Metastatic Breast Carcinoma in the Brain (tissue), 10 donors: ENCODE measurements around the gene SALL3.

DNA sequence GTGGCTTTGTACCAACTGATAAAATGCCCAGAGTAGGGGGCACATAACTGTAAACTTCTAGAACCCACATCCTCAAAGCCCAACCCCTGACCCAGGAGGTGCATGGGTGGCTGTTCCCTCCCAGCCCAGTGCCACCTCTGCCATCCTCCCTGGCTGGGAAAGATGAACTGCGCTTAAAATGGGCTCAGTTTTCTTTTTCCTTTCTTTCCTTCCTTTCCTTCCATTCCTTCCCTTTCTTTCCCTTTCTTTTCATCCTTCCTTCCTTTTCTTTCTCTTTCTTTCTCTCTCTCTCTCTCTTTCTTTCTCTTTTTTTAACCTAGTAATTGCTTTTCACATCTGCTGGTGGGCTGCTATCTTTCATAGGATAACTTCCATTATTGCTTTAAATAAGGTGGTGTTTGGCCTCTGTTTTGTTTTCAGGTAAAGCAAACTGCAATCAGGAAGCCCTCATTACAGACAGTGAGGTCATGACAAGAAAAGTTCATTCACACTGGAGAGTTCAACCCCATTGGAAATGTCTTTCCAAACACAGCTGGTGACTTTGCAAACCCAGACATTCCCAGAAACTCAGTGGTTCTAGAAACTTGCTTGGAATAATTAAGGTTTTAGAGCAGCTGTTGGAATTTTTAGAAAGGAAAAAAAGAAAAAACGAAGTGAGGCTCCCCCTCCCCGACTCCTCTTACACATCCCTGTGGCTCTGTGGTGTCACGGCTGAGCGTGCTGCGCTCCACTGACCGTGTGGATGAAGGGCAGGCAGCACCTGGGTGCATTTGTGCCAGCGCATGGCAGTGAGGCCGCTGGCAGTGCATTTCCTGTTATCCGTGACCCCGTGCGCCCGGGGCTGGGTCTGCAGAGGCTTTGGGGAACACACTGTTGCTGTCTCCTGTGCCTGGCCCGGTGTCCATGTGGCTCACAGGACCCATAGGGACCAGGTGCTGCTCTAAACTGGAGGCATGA, 77.0 kb downstream of the MBP start:
- PRO-cap, 10 experiments = peak in 2 of 10 experiments; most common plus-strand start position 82 of the sequence (in 1)

DNA sequence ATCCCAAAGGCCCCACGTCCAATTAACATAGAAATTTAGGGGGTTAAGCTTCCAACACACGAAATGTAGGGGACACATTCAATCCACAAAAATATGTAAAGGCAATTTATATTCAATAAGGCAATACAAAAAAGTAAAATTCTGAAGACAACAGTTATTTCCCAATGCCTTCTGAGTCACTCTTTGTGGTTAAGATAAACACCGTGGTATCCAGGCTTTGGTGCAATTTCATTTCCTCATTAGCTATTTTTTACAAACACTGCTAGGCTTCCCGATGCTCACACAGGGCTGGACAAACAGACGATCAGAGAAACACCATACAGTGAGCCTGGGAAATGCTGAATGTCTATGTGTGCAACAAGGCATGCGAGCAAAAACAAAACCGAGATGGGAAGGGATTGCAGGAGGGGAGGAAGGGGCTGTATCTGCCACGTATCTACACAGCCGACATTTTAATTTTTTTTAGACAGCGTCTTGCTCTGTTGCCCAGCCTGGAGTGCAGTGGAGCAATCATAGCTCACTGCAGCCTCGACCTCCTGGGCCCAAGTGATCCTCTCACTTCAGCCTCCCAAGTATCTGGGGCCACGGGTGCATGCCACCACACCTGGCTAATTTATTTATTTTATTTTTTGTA, 67.1 kb downstream of the MBP start:
- PRO-cap, 10 experiments = peak in 4 of 10 experiments; most common plus-strand start position 295 of the sequence (in 4)

GRCh38 chr18:77069824-77070421, 62.7 kb downstream of the MBP start:
- PRO-cap, 10 experiments = no peak in any of the 10 experiments

GRCh38 chr18:77367339-77367872, 117.8 kb downstream of the GALR1 start:
- PRO-cap, 10 experiments = no peak in any of the 10 experiments

DNA sequence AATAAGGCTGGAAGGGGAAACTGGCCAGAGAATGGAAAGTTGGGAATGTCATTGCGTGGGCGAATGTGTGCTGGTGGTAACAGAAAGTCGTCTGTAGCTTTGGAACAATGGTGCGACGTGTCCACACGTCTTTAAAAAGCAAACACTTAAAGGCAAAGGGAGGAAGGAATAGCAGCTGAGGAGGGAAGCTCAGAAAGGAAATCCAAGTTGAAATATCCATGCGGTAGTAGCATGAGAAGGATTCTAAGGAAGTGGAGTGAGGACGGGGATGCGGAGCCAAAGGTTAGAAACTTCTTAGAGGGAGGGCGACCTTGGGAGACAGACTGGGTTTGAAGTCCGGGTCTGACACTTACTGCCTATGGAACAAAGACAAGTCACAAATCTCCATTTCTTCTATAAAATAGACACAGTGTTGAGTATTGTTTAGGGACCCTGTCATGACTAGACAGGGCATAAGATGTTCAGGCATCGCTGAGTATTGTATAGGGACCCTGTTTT, 469.3 kb upstream of the SALL3 start:
- PRO-cap, 10 experiments = no peak in any of the 10 experiments

- PRO-cap, 10 experiments = no peak in any of the 10 experiments
These were observed at the start of gene SALL3 for GRCh38 chr18:78979508-78980430. SALL3 (plus strand) TSS chr18:78979818.

- PRO-cap, 10 experiments = peak in 1 of 10 experiments; most common plus-strand start chr18:79047627 (in 1); most common minus-strand start chr18:79047518 (in 1)
These were observed 21.7 kb upstream of the ATP9B start for GRCh38 chr18:79047403-79047939.

GRCh38 chr18:79204870-79205252, 135.7 kb downstream of the ATP9B start:
- PRO-cap, 10 experiments = peak in 2 of 10 experiments; most common plus-strand start chr18:79205015 (in 2)

DNA sequence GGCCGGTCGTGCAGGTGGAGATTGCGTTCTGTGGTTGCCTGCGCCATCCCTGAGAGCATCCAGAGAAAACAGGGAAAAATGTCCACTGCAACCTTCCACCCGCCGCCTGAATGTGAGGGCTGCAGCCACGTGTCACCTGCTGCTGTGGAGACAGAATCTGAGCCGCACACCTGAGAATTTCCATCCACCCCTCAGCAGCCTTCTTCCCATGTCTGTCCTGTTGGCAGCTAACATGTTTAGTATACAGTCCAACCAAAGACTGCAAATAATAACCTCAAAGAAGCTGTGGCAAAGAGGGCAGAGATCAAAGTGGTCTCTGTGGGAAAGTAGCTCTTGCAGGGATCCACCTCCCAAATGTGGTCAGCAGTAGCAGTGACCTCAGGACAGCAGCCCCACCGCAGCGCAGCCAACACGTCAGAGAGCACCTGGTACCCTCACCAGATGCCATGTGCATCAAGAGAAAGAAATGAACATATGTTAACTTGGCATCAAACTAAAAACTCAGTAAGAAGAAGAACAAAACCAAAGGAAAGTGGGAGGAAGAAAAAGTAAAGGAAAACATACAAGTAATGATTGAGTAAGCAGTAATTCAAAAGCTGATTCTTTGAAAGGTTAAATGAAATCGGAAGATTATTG, 79.4 kb upstream of the NFATC1 start:
- PRO-cap, 10 experiments = no peak in any of the 10 experiments

- PRO-cap, 10 experiments = peak in 9 of 10 experiments; most common plus-strand start chr18:79394164 (in 6); most common minus-strand start chr18:79393899 (in 5)
These were observed 1.8 kb upstream of the NFATC1 start for GRCh38 chr18:79393585-79394581.

DNA sequence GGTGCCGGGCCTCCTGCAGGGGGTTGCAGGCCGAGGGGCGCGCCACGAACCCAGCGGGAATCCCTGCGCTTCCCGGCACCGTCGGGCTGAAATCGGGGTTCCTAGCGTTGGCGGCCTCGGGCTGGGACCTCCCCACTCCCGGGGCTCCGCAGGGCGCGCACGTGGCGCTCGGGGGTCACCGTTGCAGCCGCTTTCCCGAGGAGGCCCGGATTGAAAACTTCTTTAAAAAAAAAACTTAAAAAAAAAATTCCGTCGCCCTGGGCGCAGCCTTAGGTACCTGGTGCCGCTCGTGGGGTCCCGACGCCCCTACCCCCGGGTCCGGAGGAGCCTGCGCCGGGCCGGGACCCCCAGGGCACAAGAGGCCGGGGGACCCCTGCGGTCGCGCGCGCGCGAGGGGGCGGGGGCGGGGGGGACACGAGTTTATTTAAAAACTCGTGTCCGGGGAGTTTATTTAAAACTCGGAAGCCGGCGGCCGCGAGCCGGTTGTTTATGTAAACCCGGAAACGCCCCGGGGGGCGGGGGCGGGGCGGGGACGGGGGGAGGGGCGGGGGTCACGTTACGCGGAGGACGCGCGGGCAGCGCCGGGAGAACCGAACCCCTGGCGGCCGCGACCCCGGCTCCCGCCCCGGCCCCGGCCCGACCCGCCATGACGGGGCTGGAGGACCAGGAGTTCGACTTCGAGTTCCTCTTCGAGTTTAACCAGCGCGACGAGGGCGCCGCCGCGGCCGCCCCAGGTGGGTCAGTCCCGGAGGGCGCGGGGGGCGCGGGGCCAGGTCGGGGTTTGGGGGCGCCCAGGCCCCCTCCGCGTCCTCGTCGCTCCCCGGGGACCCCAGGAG, 4.2 kb downstream of the NFATC1 start:
- PRO-cap, 10 experiments = peak in 8 of 10 experiments; most common plus-strand start position 554 of the sequence (in 5); most common minus-strand start position 489 of the sequence (in 4)

GRCh38 chr18:79451057-79451920, 55.6 kb downstream of the NFATC1 start:
- PRO-cap, 10 experiments = no peak in any of the 10 experiments

DNA sequence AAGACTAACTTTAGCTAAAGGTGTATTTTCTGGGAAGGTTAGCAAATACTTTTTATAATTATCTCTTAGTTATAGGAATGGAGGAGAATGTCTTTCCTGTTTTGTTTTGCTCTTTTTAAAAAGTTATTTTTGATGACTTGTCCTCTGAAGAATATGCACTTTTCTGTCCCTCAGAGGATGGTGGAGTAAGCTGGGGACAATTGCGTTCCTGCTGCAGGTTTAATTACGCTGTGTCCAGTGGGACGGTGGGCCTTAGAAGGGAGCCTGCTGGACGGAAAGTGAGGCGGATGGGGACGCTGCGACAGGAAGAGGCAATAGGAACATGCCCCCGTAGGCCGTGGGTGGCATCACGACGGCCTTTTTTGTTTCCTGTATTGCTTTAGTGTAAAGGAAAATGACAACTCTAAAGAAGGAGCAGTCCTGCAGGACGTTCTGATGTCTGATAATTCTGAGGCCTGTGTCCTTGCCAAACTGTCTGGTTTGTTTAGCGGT, 121.5 kb downstream of the NFATC1 start:
- PRO-cap, 10 experiments = no peak in any of the 10 experiments

GRCh38 chr18:79520074-79520684, 124.4 kb downstream of the NFATC1 start:
- PRO-cap, 10 experiments = no peak in any of the 10 experiments

GRCh38 chr18:79526691-79526916, 130.9 kb downstream of the NFATC1 start:
- PRO-cap, 10 experiments = no peak in any of the 10 experiments

GRCh38 chr18:79624569-79624783, 55.1 kb upstream of the CTDP1 start:
- PRO-cap, 10 experiments = no peak in any of the 10 experiments

GRCh38 chr18:79707092-79707900, 27.7 kb downstream of the CTDP1 start:
- PRO-cap, 10 experiments = no peak in any of the 10 experiments

DNA sequence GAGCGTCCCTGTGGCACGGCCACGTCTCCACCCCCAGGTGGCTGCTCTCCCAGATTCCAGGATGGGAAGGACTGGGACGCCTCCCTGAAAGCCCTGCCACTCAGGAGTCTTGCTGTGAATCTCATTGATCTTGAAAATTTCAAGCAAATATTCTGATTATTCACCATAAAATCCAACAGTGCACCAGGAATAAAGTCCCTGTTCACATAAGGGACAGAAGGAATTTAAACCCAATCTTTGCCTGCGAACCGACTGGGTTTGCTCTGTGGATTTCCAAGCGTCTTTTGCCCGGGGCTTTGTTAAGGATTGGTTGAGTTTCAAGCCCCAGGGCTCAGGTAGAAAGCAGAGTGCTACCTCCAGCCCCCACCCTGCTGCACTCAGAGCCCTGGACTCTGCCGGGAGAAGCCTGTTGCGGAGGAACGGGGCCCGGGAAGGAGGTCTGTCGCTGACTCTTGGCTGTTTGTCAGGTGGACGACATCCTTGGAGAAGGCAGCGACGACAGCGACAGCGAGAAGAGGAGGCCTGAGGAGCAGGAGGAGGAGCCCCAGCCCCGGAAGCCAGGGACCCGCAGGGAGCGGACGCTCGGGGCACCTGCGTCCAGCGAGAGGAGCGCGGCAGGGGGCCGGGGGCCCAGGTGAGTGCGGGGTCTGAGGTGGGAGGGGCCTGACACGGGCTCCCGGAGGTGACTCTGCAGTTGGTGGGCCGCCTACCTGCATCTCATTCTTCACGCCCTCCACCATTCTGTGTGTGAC, 56.5 kb downstream of the CTDP1 start:
- PRO-cap, 10 experiments = no peak in any of the 10 experiments

GRCh38 chr18:79738315-79738766, 58.7 kb downstream of the CTDP1 start:
- PRO-cap, 10 experiments = no peak in any of the 10 experiments

GRCh38 chr18:79917889-79918474, 33.5 kb downstream of the SLC66A2 start:
- PRO-cap, 10 experiments = no peak in any of the 10 experiments